Measurements from ENCODE around the gene NMRK1.

- PRO-cap = no peak
- RAMPAGE, long total RNA, 4 experiments = no peak in any of the 4 experiments
Observed at GRCh38 chr9:73010048-73010286, 57.1 kb upstream of the ALDH1A1 start.

GRCh38 chr9:73039267-73039684, 86.4 kb upstream of the ALDH1A1 start:
- PRO-cap = no peak
- RAMPAGE, long total RNA, 4 experiments = no peak in any of the 4 experiments

DNA sequence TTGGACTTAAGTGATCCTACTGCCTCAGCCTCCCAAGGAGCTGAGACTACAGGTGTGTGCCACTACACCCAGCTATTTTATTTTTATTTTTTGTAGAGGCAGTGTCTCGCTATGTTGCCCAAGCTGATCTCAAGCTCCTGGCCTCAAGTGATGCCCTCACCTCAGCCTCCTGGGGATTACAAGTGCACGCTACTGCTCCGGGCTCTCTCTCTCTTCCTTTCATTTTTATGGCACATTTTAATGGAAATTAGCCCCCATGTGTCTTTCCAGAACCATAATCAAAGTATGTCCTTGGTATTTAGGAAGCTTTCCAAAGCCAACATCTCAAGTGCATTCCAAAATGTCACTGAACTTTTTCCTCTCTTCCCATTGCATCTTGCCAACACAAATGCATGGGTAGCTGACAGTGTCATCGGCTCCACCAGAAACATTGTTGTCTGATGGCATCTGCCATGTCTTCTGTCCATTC, 90.6 kb upstream of the ANXA1 start:
- PRO-cap = no peak
- RAMPAGE, long total RNA, 4 experiments = no peak in any of the 4 experiments

DNA sequence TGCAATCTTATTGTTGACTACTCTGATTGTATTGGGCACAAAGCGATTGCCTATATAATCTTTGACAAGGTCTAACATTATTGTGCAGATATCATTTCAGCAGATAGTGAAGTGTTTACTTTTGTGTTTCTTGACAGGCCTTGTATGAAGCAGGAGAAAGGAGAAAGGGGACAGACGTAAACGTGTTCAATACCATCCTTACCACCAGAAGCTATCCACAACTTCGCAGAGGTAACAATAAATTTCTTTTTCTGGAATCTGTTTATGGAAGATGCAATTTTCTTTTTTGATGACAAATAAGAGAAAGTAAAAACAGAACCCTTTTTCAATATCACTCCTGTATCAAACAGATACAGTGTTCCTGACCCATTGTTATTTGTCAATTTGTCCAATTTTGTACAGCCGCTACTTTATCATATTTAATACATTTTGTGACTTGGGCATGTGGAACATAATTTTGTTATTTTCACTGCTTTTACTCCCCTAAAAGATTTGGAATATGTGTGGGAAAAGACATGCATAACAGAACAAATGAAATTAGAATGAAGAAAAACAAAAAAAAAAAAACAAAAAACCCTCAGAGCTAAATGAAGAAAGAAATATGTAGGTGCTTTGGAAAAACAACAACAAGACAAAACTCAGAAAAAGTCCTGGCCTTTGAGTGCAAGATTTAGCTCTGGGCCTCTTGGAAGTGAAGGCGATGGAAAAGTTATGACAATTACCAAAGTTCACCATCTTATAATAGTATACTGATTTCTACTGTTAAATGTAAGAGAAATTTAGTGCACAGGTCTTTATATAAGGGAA, 13.5 kb downstream of the ANXA1 start:
- PRO-cap = no peak
- RAMPAGE, long total RNA, 4 experiments = start-site peak on the plus strand in 1 of 4 experiments, centred at position 141 of the sequence, 8 reads per replicate

DNA sequence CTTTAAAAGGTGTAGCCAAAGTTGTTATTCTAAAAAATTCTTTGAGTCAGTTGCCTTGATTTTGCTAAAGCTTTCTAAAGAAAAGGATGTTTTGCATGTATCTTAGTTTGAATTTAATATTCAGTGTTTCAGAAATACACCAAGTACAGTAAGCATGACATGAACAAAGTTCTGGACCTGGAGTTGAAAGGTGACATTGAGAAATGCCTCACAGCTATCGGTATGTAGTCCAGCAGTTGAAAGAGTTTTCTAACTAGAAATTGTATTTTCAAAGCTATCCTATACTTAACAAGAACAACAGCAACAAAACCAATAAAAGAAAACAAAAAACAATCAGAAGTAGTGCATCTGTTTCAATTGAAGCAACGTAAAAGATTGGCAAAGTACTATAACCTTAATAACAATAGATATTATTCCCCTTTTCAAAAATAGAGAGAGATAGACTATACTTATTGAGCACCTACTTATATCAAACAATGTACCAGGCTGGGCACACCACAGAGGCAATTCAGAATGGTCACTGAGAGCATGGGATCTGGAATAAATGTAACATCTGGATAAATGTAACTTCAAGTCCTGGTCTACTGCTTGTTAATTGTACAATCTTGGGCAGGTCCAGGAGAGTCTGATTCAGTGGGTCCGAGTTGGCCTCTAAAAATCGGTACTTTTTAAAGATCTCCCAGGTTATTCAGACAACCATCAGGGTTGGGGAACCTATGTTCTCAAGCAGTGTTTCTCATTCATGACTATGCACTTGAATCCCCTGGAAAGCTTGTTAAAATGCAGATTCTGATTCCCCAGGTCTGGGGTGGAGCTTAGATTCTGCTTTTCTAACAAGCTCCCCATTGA, 14.5 kb downstream of the ANXA1 start:
- PRO-cap = no peak
- RAMPAGE, long total RNA, 4 experiments = no peak in any of the 4 experiments

- PRO-cap = bidirectional peak, plus-strand start at chr9:74821840, minus-strand start at chr9:74821743
- RAMPAGE, long total RNA, 4 experiments = start-site peak on the minus strand in 2 of 4 experiments, at chr9:74821768-74821849 at its widest, 23 to 54 reads per replicate
Observed at GRCh38 chr9:74821649-74822172, 66.0 kb downstream of the TRPM6 start.

- PRO-cap = unidirectional peak, minus-strand start at chr9:75087872; bidirectional peak, plus-strand start at chr9:75088298, minus-strand start at chr9:75088187; bidirectional peak, plus-strand start at chr9:75088482, minus-strand start at chr9:75088359
- RAMPAGE, long total RNA, 4 experiments = start-site peak on the minus strand in 4 of 4 experiments, at chr9:75088125-75088244 at its widest, 109 to 878 reads per replicate
Observed at GRCh38 chr9:75087556-75088404, at the start of gene NMRK1. TSS of gene NMRK1 (minus strand) at chr9:75088155.

- PRO-cap = no peak
- RAMPAGE, long total RNA, 4 experiments = no peak in any of the 4 experiments
Observed at GRCh38 chr9:75455366-75455825, 367.1 kb downstream of the OSTF1 start.

GRCh38 chr9:76071443-76072172, 181.1 kb downstream of the PCSK5 start:
- PRO-cap = no peak
- RAMPAGE, long total RNA, 4 experiments = start-site peak on the plus strand in 2 of 4 experiments, at chr9:76071732-76071851 at its widest, 31 to 109 reads per replicate

DNA sequence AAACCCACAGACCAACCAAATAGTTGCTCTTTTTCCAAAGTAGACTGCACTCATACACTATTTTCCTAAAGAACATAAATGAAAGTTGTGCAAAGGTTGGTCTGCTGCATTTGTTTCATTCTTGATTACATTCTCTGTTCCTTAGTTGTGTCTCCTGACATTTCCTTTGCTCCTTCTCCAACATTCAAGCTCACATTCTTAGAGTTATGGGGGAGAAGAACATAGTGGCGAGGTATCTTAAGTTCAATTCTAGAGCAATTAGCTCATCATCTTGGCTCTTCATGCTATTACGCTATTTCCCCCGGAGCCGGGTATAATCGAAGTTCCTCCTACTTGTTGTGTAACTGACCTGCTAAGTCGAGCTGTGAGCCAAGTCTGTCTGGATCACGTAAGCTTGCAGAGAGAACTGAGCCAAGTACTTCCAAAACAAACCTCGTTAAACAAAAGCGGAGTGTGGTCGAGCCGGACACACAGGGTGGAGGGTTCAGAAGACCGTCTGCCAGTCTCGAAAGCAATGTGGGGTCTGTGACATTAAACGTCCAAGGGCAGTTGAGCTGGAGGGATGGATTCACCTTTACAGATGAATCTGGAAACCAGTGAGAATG, 138.2 kb downstream of the RFK start:
- PRO-cap = unidirectional peak, plus-strand start at position 443 of the sequence
- RAMPAGE, long total RNA, 4 experiments = no peak in any of the 4 experiments

- PRO-cap = no peak
- RAMPAGE, long total RNA, 4 experiments = no peak in any of the 4 experiments
Observed at GRCh38 chr9:76519109-76519613, 60.2 kb downstream of the GCNT1 start.

- PRO-cap = no peak
- RAMPAGE, long total RNA, 4 experiments = no peak in any of the 4 experiments
Observed at GRCh38 chr9:76586437-76587311, 127.7 kb downstream of the GCNT1 start.

DNA sequence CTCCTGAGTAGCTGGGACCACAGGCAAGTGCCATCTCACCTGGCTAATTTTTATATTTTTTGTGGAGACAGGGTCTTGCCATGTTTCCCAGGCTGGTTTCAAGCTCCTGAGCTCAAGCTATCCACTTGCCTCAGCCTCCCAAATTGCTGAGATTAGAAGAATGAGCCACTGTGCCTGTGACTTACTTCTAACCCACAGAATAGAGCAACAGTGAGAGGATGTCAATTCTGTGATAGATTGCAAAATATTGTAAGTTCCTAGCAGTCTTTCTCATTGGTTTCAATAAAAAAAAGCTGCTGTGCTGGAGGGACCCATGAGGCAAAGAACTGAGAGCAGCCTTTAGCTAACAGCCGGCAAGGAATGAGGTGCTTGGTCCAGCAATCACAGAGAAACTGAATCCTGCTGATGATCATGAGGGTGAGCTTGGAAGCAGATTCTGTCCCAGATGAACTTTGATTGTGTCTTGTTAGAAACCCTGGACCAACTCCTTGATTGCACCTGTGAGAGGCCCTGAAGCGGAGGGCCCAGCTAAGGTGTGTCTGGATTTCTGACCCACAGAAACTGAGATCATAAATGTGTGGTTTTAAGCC, 149.7 kb downstream of the GCNT1 start:
- PRO-cap = no peak
- RAMPAGE, long total RNA, 4 experiments = no peak in any of the 4 experiments

DNA sequence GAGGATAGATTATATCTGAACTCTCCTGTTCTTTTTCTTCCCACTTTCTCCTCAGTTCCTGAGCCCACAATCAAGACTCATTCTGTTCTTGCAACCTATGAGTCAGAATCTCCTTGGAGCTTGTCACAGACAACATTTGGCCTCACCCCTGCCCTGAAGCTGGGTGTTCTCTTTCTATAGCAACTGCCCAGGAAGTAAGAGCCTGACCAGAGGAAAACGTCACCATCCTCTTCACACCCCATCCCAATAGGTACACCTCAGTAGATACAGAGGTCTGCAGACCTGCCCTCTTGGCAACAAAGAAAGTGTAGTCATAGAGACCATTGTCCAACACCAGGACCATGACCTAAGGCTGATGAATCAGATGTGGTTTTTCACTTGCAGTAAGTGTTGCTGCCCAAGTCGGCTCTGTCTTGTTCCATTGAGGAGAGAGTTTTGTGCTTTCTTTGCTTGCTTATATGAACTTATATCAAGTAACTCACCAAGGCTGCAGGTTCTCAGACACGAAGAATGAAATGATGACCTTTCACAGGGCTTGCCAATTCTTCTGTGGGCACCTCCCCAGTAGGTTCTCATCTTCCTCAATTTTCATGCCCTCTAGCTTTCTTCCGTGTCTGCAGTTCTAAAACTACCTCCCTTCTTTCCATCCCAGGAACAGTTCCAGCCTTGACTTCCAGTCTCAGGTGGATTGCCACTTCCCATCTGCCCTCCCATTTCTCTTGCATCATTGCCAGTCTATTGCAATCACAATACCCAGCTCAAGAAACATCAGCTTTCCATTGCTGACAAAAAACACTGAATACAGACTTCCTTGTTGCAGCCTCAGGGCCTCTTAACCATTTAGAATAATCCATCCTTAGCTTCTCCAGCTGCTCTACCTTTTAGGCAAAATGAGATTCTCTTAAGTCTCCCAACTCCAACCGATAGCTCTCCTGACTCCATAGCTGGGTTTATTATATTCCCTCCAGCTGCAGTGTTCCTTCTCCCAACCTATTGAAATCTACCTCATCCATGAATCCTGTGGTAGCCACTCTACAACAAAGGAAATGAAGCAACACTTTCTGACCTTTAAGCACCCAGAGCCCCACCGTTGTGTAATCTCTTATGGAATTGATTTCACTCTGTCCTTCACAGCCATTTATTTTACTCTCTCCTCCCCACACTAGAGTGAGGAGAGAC, 217.6 kb downstream of the PRUNE2 start:
- PRO-cap = no peak
- RAMPAGE, long total RNA, 4 experiments = no peak in any of the 4 experiments

DNA sequence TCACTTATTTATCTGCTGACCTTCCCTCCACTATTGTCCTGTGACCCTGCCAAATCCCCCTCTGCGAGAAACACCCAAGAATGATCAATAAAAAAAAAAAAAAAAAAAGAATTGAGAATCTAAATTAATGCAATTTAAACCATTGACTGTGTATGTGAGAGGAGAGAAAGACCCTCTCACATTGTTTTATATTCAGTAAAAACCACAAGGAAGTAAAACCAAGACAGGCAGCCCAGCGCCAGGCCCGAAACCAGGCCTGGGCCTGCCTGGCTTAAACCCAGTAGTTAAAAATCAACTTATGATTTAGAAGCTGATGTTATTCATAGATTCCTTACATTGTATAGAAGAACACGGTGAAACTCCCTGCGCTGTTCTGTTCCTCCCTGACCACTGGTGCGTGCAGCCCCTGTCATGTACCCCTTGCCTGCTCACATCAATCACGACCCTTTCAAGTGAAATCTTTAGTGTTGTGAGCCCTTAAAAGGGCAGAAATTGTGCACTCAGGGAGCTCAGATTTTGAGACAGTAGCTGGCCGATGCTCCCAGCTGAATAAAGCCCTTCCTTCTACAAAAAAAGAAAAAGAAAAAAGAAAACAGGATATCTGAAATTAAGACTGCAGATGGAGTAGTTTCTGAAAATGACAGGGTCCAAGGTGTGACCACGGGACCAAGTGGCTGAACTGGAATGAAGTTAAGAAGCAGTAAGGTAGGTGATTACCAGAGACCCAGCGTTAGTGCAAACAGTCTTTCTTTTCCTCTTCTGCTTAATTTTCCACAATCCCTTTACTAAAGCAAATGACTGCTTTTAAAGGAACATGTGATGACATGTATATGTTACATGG, 50.5 kb upstream of the PRUNE2 start:
- PRO-cap = no peak
- RAMPAGE, long total RNA, 4 experiments = no peak in any of the 4 experiments

- PRO-cap = unidirectional peak, minus-strand start at chr9:77016998
- RAMPAGE, long total RNA, 4 experiments = no peak in any of the 4 experiments
Observed at GRCh38 chr9:77016754-77017107, 2.7 kb upstream of the FOXB2 start.

- PRO-cap = no peak
- RAMPAGE, long total RNA, 4 experiments = start-site peak on the minus strand in 2 of 4 experiments, at chr9:77482872-77483058 at its widest, 14 to 30 reads per replicate
Observed at GRCh38 chr9:77482587-77483458, 165.3 kb downstream of the GNA14 start.

- PRO-cap = no peak
- RAMPAGE, long total RNA, 4 experiments = no peak in any of the 4 experiments
Observed at GRCh38 chr9:77807006-77807843, 159.1 kb upstream of the GNA14 start.

GRCh38 chr9:77901121-77902132, 130.2 kb downstream of the GNAQ start:
- PRO-cap = no peak
- RAMPAGE, long total RNA, 4 experiments = start-site peak on the minus strand in 2 of 4 experiments, at chr9:77901263-77901910 at its widest, 7 to 23 reads per replicate

GRCh38 chr9:77989337-77990136, 42.1 kb downstream of the GNAQ start:
- PRO-cap = no peak
- RAMPAGE, long total RNA, 4 experiments = start-site peak on the minus strand in 2 of 4 experiments, at chr9:77989327-77989803 at its widest, 6 to 9 reads per replicate

Measured in transverse colon (tissue), 4 donors.